Measurements from ENCODE around the genes LILRB5, KIR2DL4, NLRP2 and EPS8L1.

DNA sequence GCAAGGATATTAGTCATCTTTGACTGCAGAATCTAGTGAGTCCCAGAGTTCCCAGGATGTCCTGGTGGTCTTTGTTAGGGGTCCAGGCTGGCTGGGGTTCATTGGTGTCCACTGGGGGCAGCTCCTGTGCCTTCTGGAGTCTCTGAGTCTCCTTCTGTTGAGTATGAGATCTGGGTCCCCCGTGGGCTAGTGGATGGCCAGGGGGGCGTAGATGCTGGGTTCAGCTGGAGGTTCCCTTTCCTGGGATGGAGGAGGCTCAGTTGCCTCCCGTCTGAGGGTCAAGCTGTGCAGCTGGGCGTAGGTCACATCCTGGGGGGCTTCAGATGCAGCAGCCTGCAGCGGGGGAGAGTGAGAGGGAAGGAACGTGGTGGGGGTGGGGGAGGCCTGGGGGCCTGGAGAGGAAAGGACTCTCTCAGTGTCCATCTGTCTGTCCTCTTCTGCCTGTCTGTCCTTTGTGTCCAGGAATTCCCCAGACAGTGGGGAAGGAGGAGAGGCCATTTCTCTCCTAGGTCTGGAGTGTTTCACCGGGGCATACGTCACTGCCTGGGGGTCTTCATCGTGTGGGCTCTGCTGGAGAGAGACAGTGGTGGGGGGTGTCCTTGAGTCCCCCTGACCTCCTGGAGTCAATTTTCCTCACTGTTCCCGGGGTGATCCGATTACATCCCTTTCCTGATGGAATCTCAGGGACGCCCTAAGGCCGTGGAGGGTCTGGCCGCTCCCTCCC is 6.3 kb downstream of the LILRB5 start:
- PRO-cap: no peak

- PRO-cap: bidirectional peak, plus-strand start at chr19:54257372, minus-strand start at chr19:54257292
These were observed at the start of gene LILRB5 for GRCh38 chr19:54257129-54257762. Gene LILRB5, minus strand, starts transcription at chr19:54257273.

GRCh38 chr19:54460802-54461386 is 2.7 kb downstream of the LENG9 start:
- PRO-cap: no peak

GRCh38 chr19:54503528-54504072 is 969 bp downstream of the LAIR2 start:
- PRO-cap: no peak

GRCh38 chr19:54526887-54527556 is 24.4 kb downstream of the LAIR2 start:
- PRO-cap: no peak

GRCh38 chr19:54593807-54594382 is 463 bp downstream of the LILRA1 start:
- PRO-cap: no peak

GRCh38 chr19:54803322-54803866 is at the start of gene KIR2DL4:
Gene KIR2DL4, plus strand, starts transcription at chr19:54803610.
- PRO-cap: unidirectional peak, plus-strand start at chr19:54803624

DNA sequence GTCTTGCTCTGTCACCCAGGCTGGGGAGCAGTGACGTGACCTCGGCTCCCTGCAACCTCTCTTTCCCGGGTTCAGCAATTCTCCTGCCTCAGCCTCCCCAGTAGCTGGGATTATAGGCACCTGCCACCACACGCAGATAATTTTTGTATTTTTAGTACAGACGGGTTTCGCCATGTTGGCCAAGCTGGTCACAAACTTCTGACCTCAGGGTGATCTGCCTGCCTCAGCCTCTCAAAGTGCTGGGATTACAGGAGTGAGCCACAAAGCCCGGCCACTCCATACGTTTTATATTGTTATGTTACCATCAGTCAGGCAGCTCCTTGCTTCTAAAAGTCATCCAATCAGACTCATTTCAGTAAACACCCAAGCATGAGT is 14.0 kb upstream of the NCR1 start:
- PRO-cap: no peak

DNA sequence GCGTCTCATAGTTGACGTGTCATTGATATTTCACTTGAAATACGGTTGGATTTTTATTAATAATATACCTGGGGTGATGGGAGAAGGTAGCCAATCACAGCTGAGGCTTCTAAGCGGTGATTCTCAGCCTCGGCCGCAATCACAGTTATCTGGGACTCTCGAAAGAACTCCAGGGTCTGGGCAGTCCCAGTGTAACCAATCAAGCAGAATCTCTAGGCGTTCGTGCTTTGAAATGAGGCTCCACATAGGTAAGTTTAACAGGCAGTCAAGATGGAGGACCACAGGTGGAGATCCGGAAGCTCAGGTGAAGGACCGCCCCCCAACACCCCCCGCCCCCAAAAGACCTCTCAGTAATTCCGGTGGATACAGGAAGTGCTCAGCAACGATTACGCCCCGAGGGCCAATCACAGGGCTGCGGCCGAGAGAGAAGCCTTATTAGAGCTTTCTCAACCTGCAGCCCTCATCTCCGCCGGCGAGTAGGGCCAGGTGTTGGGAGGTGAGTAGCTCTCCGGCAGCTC is at the start of gene NLRP2:
Gene NLRP2 (plus strand): TSS at position 403 of the 518 bp plus-strand sequence.
- PRO-cap: no peak

GRCh38 chr19:55011577-55012262 is 26.3 kb downstream of the GP6 start:
- PRO-cap: no peak

GRCh38 chr19:55070972-55071526 is 4.6 kb upstream of the EPS8L1 start:
- PRO-cap: no peak

- PRO-cap: bidirectional peak, plus-strand start at chr19:55075888, minus-strand start at chr19:55075744
These were observed at the start of gene EPS8L1 for GRCh38 chr19:55075471-55076133. Gene EPS8L1, plus strand, starts transcription at chr19:55075869.

DNA sequence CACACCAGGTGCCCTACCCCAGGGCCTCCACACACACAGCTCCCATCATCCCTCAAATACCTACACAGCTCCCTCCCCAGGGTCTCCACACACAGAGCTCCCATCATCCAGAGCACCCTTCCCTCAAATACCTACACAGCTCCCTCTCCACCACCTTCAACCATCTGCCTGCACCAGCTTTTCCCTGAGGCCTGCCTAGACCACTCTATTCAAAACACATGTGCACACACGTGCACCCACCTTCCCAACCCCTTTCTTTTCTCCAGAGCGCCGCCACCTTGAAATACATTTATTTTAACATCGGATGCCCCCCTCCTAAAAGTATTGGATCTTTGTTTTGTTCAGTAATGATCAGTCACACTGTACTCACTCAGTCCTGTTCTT is 14.0 kb downstream of the EPS8L1 start:
- PRO-cap: no peak

DNA sequence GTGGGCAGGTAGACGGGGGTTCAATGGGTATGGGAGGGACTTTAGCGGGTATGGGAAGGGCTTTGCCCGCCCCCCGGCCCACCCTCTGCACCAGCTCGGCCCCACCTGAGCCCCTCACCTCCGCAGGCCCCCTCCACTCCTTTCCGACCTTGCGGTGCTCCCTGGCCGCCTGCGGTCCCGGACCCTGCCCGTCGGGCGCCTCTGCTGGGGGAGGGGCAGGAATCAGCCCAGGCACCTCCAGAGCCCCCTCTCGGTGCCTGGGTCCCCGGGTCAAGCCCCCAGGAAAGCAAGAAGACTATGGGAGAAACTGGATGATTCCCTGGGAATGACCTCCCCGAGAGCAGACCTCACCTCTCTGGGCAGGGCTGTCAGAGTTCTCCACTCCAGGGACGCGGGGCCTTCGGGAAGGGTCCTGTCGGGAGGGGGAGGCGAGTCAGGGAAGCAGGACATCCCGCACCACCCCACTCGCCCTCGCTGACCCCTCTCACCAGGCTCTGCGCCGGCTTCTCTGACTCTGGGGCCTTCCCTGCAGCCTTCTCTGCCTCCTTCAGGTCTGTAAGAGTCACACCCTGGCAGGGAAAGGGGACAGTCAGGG is 17.1 kb downstream of the EPS8L1 start:
- PRO-cap: no peak

- PRO-cap: no peak
These were observed 18.9 kb downstream of the EPS8L1 start for GRCh38 chr19:55094485-55095028.

GRCh38 chr19:55115941-55117029 is 1.2 kb downstream of the PPP1R12C start:
- PRO-cap: bidirectional peak, plus-strand start at chr19:55116427, minus-strand start at chr19:55116312

DNA sequence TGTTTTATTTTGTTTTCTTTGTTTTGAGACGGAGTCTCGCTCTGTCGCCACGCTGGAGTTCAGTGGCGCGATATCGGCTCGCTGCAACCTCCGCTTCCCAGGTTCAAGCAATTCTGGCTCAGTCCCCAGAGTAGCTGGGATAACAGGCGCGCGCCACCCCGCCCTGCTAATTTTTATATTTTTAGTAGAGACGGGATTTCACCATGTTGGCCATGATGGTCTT is 515 bp upstream of the PPP1R12C start:
- PRO-cap: no peak

DNA sequence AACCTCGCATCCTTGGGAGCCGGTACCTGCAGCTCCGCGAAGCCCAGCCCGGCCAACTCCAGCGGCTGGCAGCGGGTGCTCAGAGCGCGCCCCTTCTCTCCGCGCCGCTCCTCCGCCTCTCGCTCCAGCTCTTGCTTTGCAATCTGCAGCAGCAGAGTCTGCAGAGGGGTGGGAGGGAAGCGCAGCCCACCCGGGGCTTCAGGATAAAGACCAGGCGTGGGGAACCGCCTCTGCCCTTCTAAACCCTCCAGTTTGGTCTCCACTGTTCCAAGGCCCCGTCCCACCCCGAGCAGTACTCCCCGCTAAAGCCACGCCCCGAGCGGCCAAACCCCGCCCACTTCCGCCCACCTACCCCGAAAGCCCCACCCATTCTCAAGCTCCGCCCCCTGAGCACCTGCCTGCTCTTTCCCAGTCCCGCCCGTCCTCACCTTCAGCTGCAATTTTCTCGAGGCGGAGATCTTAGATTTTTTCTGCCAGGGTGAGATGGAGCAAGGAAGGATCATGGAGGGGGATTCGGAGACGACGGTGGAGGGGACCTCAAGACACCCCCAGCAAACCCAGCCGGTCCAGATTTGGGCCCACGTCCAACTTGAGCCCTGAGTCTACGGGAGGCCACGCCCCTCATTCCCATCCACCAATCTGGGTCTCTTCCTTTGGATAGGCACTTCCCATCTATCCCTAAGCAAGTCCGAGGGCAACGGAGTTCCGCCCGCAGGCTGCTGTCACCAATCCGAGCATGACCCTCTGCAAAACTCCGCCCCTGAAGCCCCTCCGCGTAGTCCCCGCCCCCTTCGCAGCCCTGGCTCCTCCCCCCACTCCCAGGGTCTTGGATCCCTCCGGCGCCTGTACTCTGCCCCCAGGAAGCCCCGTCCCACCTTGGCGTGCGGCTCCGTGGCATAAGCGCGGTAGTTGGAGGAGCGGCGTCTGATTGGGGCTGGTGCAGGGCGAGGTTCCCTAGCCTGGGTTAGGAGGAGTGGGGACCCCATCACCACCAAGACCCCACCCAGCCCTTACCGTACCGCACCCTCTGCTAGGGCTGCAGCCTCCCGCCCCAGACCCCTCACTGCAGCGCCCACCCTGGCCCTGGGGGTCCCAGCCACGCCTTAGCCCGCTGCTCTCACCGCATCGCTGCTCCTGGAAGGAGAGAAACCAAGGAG is 979 bp downstream of the TNNI3 start:
- PRO-cap: no peak

DNA sequence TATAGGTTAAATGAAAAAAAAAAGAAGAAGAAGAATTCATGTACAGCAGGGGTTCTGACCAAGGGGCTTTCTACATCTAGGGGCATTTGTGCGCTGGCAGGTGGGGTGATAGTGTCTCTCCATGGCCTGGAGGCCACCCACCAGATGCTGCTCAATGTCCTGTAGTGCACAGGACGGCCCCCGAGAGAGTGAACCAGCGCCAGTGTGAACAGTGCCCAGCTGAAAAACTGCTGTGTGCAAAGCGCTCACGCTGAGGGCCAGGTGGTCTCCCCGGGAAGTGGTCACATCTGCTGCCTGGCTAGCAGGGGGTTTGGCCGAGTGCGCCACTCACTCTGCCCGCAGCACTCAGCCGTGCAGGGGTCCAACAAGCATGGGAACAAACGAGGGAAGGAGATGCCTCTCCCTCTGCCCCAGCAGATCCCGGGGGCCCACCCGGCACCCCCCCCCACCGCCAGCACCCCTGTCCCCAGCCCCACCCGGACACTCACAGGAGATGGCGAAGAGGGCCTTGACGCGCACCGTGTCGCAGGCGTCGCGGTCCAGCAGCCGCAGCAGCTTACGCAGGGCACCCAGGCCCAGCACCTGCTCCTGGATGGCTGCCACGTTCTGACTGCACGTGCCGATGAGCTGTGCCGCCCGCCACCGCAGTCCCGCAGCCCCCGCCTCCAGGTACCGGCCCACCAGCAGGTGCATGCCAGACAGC is 5.8 kb downstream of the HSPBP1 start:
- PRO-cap: no peak

DNA sequence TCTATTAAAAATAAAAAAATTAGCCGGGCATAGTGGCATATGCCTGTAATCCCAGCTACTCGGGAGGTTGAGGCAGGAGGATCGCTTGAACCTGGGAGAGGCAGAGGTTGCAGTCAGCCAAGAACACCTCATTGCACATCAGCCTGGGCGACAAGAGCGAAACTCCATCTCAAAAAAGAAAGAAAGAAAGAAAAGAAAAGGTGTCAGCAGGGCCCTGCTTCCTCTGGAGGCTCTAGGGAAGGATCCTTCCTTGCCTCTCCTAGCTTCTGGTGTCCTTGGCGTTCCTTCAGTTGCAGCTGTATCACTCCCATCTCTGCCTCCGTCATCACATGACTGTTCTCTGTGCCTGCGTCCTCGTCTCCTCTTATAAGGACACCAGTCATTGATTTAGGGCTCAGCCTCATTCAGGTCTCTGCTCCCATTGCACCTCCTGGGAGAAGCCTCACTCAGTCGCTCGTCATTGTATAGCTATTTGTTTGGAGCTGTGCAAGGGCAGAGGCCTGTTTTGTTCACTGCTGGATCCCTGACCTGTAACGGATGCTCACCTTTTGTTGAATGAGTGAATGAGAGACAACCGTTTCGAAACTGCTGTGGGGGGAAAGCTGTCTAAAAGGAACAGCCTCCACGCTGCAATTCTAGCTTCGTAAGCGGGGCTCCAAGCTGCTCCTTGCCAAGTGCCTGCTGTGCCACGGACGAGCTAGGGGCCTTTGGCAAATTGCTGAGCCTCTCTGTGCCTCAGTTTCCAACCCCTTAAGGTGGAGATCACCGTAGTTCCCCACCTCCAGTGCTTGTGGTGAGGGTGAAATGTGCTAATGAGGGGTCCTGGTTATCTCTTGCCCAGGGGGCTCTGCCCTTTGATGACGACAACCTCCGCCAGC is 17.1 kb downstream of the BRSK1 start:
- PRO-cap: no peak

All from duodenum (tissue), 1 donor.